T47D (cell line): ENCODE results near the genes PADI2 and PADI4.

GRCh38 chr1:17119236-17120217 lies at the start of gene PADI2:
TSS of gene PADI2 (minus strand) at chr1:17119451.
- RRBS, result 19% methylated on average over 13 of the region's 65 CpGs

GRCh38 chr1:17122559-17122881 lies 3.3 kb upstream of the PADI2 start:
- RRBS, result no CpG with 5 or more reads among the region's 2 CpGs

- RRBS, result no CpG with 5 or more reads among the region's 9 CpGs
Observed at GRCh38 chr1:17307796-17308408, at the start of gene PADI4. TSS of gene PADI4 (plus strand) at chr1:17308197.

DNA sequence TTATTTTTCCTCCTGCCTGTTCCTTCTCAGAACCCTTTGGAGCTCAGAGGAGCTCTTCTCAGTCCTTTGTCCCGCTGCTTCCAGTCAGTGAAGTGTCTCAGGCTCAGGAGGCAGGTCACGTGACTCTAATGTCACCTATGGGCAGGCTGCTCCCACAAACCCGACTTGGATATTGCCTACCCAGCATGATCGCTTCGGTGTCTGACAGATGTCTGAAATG lies 5.2 kb downstream of the PADI6 start:
- RRBS, result no CpG with 5 or more reads among the region's 5 CpGs

- RRBS, result no CpG with 5 or more reads among the region's 6 CpGs
Observed at GRCh38 chr1:17377552-17377833, 5.5 kb downstream of the PADI6 start.

GRCh38 chr1:17416296-17416995 lies 23.0 kb downstream of the RCC2 start:
- RRBS, result 90% methylated on average over 6 of the region's 22 CpGs

GRCh38 chr1:17489322-17489777 lies 49.9 kb upstream of the RCC2 start:
- RRBS, result no CpG with 5 or more reads among the region's 1 CpG

DNA sequence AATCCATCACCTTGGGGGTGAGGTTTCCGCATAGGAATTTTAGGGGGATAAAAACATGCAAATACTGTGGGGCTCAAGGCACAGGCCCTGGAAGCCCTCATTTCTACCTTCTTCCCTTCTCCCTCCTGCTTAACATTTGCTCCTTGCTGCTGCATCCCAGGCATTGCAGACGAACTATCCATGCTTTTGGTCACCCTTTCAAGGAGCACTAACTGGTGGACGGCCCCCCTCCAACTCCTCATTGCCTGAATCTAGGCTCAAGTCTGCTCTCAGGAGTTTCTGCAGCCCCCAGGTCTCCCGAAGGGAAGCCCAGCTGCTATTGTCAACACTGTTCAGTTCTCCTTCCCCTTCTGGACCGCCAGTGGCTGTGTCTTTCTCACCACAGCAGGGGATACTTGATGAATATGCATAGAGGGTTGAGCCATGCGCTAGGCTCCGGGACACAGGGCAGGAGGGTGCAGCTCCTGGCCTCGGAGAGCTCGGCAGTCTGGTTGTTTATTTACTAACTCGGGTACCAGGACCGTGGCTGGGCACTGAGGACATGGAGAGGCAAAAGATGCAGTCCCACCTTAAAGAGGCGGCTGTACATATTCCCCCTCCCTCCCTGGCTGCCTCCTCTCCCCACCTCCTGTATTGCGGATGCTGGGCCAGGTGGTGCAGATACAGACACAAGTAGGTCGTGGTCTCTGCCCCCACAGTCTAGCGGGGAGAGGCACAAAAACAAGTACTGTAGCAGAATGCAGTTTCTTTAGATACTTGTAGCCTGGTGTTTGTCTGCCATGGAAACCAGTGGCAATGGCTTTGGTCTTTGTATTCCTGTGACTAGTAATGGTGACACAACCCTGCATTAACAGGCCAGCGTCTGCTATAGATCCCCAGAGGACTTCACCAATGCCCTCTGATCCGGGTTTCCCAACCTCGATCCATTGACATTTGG lies 26.0 kb downstream of the ARHGEF10L start:
- RRBS, result no CpG with 5 or more reads among the region's 18 CpGs

DNA sequence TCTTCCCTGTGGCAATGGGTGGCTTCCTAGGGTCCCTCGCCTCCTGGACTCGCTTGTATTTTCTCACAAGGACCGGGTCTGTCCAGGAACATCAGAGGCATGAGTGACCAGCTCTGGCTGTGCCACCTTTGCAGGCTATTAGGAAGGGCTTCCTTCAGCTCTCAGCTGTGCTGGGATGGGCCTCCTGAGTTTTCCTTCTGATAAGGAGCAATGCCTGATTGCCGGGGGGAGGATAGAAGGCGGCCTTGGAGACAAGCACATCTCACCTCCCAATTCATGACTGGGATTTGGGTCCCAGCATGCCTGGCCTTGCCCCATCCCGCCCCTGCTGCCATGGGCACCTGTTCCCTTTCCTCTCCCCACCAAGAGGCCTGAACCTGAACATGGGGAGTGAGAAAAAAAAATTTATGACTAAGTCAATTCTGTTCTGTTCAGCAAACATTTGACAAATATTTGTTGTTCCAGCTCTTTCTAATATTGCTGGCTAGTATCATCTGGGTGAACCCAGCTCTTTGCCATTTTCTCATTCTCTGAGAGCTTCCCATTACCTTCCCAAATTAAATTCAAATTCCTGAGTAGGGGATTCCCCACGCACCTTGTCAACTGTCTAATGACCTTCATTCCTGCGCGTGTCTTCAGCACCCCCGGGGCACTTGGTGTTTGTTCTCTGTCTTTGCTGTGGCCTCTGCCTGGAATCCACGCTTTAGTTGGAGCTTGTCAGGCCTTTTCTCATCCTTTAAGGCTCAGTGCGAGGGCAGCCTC lies 42.6 kb downstream of the ARHGEF10L start:
- RRBS, result no CpG with 5 or more reads among the region's 12 CpGs

DNA sequence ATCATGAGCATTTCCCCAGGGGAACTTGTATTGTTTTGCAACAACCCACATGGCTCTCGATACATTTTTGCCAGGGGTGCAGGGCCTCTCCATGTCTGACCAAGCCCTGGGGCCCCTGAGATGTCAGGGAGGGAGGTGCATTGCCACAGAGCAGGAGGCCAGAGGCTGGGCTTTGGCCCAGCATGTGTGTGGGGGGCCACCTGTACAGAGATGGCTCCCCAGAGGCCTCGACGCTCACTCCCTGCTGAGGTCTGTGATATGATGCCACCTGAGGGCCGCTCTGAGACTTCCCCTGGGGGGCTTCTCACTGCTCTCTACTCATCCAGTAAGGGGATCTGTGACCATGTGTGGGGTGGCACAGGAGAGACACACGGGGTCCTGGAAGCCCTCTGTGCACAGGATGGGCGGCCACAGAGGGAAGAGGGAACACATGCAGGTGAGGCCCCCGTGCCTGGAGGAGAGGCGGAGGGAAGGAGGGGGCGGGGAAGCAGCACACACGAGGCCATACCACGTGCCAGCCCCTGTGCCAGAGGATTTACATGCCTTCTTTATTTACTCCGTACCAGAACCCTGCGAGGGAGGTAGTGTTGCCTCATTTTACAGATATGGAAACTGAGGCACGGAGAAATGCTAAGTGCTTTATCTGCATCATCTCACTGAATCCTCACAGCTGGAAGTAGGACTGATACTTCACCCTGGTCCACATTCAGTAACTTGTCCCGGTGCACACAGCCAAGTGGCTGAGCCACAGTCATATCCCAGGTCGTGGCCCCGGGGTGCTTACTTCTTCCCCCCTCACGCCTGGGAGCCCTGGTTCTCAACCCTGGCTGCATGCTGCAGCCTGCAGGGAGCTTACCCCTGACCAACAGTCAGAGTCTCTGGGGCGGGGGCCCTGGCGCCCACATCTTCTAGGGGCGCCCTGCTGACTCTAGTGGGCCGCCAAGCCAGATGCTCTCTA lies 56.0 kb downstream of the ARHGEF10L start:
- RRBS, result 85% methylated on average over 3 of the region's 22 CpGs

GRCh38 chr1:17622762-17623310 lies 83.3 kb downstream of the ARHGEF10L start:
- RRBS, result no CpG with 5 or more reads among the region's 24 CpGs

GRCh38 chr1:17669475-17670205 lies 85.5 kb upstream of the ACTL8 start:
- RRBS, result no CpG with 5 or more reads among the region's 18 CpGs

DNA sequence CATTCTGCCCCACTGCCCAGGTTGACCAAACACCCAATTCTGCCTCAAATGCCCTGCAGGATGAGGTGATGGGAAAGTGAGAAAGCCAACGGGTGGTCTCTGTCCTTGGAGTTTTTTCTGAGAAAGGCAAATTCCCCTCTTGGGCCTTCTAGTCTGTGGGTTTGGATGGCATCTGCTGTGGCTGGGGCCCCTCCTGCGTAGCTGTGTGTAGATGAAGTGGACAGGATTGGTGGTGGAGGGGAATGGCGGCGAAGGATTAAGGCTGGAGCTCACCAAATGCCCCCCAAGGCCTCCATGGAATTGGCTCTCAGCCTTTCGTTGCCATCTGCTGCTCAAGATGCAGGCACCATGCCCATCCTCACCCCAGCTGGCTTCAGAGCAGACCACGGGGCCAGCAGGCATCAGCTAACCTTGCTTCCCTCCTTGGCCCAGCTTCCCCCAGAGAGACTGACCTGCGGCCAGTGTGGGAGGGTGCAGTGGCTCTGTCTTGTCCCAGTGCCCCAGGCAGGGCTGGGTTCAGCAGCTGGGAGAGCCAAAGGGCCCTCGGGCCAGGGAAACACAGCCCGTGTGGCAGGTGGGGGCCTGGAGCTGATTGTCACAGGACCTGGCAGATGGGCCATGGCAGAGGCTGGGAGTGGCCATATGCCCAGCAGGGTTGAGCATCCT lies 66.9 kb upstream of the ACTL8 start:
- RRBS, result no CpG with 5 or more reads among the region's 9 CpGs

- RRBS, result no CpG with 5 or more reads among the region's 3 CpGs
Observed at GRCh38 chr1:18572279-18572517, 58.4 kb upstream of the PAX7 start.

DNA sequence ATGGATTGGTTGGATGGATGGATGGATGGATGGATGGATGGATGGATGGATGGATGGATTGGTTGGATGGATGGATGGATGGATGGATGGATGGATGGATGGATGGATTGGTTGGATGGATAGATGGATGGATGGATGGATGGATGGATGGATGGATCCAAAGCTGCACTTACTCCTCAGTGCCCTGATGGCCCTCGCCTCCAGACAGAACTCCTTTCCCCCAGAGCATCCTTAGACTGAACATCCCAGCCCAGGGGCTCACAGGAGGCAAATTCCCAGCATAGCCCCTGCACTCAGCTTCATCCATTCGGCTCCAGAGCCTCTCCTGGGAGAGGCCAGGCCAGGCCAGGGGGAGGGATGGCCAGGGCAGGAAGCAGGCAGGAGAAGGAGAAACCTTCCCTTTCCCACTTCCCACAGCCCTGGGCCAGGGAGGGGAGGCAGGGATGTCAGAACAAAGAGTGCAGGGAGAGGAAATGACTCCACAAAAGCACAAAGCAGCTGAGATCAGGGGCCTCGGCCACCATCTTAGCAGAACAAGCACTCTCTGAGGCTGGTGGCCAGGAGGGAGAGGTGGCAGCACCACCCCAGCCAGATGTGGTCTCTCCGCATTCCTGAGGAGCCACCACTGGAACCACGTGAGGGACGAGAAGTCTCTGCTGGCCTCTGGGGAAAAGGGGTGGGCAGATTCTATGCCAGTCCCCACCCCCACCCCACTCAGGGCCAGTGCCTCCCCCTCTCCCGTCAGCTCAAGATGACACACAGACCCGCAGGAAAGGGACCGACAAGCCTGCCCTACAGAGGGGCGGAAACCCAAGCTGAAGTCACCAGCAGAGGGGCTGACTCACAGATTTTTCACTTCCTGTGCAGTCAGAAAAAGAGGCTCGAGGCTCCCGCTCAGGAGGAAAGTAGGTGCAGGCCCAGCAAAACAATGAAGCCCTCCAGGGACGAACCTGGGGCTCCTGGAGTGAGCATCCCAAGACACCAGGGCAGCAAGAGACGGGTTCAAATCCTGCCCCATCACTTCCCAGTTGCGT lies 24.0 kb upstream of the ALDH4A1 start:
- RRBS, result no CpG with 5 or more reads among the region's 15 CpGs

- RRBS, result no CpG with 5 or more reads among the region's 9 CpGs
Observed at GRCh38 chr1:18936968-18937356, 19.5 kb downstream of the IFFO2 start.

GRCh38 chr1:19007439-19008097 lies 51.1 kb upstream of the IFFO2 start:
- RRBS, result no CpG with 5 or more reads among the region's 5 CpGs

- RRBS, result no CpG with 5 or more reads among the region's 16 CpGs
Observed at GRCh38 chr1:19009608-19010347, 53.3 kb upstream of the IFFO2 start.

- RRBS, result no CpG with 5 or more reads among the region's 6 CpGs
Observed at GRCh38 chr1:19096395-19096836, 113.7 kb downstream of the UBR4 start.

DNA sequence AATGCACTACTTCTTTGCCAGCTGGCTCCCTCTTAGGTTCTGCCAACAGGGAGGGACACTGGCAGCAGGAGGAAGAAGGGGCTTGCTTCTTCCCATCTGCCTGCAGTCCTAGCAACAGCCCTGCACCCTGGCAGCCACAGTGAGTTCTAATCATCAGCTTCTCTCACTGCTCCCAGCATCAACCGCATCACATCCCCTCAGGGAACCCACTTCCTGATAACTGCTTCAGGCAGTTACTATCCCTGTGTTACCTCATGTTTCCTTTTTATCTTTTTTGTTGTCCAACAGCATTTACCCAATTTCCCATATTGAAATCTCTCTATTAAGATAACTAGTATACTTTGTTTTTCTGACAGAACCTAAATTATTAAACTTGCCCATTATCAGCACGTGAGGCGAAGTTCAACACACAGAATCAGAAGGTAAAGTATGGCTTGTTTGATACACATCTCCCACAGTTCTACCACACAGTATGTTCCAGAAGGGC lies 86.1 kb downstream of the UBR4 start:
- RRBS, result no CpG with 5 or more reads among the region's 3 CpGs